Measurements from ENCODE around the gene ELL2.

DNA sequence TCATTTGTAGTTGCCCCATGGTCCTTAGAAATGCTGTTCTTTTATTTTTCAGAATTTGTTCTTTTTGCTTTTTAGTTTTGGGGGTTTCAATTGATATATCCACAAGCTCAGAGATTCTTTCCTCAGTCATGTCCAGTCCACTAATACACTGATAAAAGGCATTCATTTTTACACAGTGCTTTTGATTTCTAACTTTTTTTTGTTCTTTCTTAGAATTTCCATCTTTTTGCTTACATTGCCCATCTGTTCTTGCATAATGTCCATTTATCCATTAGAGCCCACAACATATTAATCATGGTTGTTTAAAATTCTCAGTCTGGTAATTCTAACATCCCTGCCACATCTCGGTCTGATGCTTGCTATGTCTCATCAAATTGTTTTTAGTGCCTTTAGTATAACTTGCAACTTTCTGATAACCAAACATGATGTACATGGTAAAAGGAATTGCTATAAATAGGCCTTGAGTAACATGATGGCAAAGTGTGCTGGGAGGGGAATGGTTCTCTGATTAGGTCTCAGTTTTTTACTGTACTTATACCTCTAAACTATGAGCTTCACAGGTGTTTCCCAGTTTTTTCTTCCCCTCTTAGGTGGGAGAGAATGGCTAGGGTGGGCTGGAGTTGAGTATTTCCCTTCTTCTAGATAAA, 109.9 kb downstream of the FAM172A start:
- PRO-cap: no peak
- RAMPAGE, long total RNA, 4 experiments: no peak in any of the 4 experiments

DNA sequence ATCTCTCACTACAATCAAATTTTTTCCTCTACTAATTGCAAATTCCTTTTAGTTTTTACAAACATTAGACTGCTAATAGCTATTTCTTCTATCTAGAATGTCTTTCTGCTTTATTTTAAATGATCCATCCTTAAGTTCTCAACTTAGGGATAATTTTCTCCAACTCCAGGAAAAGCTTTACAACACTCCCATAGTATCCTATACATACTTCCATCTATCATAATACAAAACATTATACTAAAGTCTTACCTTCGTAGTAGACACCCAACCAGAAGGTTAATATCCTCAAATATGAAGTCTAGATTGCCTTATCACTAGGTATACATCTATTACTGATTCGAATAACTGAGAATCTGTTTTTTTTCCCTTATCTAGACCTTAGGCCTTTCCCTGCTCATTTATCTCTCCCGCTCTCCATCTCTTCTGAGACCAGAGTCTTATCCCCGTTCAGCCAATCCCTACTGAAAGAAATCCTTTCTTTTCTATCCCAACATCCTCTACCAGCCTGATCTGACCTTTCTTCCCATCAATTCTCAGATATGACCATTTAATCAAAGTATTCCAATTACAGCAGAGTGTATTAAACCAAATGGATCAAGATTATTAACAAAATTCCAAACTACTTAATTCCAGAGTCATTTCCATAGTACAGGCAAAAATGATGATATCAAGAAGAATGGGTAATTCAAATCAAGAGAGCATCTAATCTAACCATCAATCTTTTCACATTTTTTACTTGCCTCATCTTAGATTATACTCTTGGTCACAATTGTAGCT, 15.8 kb downstream of the FAM172A start:
- PRO-cap: no peak
- RAMPAGE, long total RNA, 4 experiments: start-site peak on the minus strand in 1 of 4 experiments, centred at position 627 of the sequence, 17 reads per replicate

- PRO-cap: no peak
- RAMPAGE, long total RNA, 4 experiments: no peak in any of the 4 experiments
Observed at GRCh38 chr5:94333128-94333811, 221.8 kb upstream of the FAM172A start.

- PRO-cap: no peak
- RAMPAGE, long total RNA, 4 experiments: no peak in any of the 4 experiments
Observed at GRCh38 chr5:94575288-94575633, 43.1 kb downstream of the KIAA0825 start.

- PRO-cap: no peak
- RAMPAGE, long total RNA, 4 experiments: no peak in any of the 4 experiments
Observed at GRCh38 chr5:94870681-94871102, 252.2 kb downstream of the SLF1 start.

DNA sequence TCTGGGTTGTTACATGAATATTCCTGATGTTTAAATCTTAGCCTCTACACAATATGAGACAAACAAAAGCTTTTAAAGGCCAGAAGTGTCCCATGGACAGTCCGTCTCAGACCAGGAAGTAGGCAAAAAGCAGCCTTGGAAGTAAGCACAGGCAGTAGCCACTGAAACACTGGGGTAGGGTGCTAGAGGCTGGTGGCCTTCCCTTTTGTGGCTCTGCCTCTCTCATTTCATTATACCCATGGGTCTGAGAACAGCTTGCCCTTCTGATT, 197.4 kb downstream of the MCTP1 start:
- PRO-cap: no peak
- RAMPAGE, long total RNA, 4 experiments: no peak in any of the 4 experiments

GRCh38 chr5:95541790-95541998, 13.1 kb downstream of the SKIC3 start:
- PRO-cap: no peak
- RAMPAGE, long total RNA, 4 experiments: start-site peak on the minus strand in 1 of 4 experiments, at chr5:95541837-95541869 at its widest, 37 reads per replicate

GRCh38 chr5:95548368-95548784, 6.4 kb downstream of the SKIC3 start:
- PRO-cap: no peak
- RAMPAGE, long total RNA, 4 experiments: no peak in any of the 4 experiments

GRCh38 chr5:95647697-95648477, 1.3 kb downstream of the RFESD start:
- PRO-cap: no peak
- RAMPAGE, long total RNA, 4 experiments: no peak in any of the 4 experiments

DNA sequence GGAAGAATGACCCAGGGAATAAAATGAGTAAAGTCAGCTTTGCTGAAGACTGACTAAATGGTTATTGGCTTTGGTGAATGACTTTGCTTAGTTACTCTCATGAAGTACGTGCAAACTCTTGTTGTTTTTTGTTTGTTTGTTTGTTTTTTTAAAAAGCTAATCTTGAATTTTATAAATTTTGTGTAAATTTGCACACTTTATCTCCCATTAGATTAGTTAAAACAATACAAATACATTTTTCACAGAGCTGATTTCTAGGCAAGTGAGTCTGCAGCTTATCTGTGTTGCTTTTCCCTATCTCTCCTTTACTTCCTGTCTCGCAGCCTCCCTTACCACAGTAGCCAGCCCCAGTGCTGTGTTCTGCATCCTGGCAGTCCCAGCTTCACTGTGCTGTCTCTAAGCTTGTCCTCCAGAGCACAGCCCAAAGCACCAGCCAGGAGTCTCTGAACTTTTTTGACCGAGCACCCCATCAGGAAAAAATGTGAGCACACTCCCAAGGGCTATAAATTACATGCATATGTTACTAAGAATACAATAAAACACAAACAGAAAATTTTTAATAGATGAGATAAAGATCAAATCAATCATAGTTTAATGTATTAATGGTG, 7.6 kb upstream of the RHOBTB3 start:
- PRO-cap: no peak
- RAMPAGE, long total RNA, 4 experiments: no peak in any of the 4 experiments

DNA sequence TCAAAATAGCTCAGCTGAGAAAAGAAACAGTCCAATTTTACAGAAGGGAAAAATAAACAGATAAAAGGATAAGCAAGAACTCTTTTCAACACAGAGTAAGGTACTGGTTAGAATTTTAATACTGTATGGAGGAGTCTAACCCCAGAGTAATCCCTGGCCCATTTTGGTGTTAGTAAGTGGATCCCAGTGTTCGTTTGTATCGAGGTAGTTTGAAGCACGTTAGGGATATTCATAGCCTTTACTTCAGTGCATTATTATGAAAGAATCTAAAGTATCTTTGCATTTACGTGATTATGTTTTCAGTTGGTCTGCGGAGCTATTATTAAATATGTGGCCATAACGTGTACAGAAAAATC, 912 bp upstream of the RHOBTB3 start:
- PRO-cap: no peak
- RAMPAGE, long total RNA, 4 experiments: no peak in any of the 4 experiments

- PRO-cap: no peak
- RAMPAGE, long total RNA, 4 experiments: no peak in any of the 4 experiments
Observed at GRCh38 chr5:95807964-95809120, 14.2 kb downstream of the GLRX start.

- PRO-cap: no peak
- RAMPAGE, long total RNA, 4 experiments: no peak in any of the 4 experiments
Observed at GRCh38 chr5:95881577-95882439, 59.3 kb upstream of the GLRX start.

- PRO-cap: no peak
- RAMPAGE, long total RNA, 4 experiments: no peak in any of the 4 experiments
Observed at GRCh38 chr5:95887920-95889158, 65.8 kb upstream of the GLRX start.

DNA sequence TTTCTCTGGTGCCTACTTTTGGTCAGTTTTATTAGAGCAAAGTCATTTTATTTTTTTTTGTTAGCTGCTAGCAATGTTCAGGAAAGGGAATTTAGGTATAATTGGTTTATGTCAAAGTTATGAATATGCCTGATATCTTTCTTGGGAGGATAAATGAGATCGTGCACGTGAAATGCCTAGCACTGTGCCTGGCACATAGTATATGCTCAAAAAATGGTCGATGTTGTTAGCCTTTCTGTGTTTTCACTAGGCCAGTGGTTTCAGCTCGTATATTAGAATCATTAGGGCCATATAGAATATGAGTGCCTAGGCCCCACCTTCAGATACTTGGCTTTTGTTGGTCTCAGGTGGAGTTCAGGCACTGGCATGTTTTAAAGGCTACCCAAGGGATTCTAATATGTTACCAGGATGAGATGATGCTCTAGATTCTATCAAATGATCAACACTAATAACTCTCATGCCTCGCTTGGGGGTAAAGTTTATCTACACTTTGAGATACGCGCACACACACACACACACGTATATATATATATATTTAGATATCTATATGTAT, 56.8 kb downstream of the ELL2 start:
- PRO-cap: no peak
- RAMPAGE, long total RNA, 4 experiments: no peak in any of the 4 experiments

DNA sequence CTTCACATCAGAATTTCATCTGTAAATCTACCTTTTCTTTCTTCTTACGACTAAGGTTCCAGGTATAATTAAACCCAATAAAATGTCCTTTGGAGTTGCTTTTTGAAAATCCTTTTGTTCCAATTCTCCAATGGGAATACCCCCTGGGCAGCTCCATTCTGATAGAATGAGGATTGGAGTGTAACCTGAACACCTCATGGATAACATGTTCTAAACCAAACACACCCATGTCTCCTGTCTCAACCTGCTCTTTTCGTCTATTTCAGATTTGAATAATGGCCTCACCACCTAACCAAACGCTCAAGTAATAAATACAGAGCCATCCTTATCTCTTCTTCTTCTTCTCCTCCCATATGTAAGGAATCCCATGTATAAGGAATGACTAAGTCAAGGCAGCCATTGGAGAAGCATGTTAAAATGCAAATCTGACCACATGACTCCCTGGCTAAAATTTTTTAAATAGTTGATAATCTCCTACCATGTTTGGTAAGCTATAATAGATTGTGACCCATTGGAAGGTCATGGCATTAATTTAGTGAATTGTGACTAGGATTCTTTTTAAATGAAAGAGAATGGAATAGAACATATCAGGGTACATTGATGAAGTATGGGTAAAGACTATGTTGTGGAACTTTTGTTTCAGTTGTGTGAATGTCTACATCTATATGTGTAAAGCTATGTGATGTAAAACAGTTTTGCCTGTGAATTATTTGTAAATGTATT, 26.0 kb downstream of the ELL2 start:
- PRO-cap: no peak
- RAMPAGE, long total RNA, 4 experiments: start-site peak on the minus strand in 2 of 4 experiments, centred at positions 454 to 466 of the sequence, 24 to 34 reads per replicate

GRCh38 chr5:95961297-95961941, at the start of gene ELL2:
TSS of gene ELL2 (minus strand) at chr5:95961851.
- PRO-cap: bidirectional peak, plus-strand start at chr5:95961446, minus-strand start at chr5:95961360; bidirectional peak, plus-strand start at chr5:95962004, minus-strand start at chr5:95961841
- RAMPAGE, long total RNA, 4 experiments: start-site peak on the minus strand in 2 of 4 experiments, at chr5:95961815-95961855 at its widest, 62 to 137 reads per replicate

DNA sequence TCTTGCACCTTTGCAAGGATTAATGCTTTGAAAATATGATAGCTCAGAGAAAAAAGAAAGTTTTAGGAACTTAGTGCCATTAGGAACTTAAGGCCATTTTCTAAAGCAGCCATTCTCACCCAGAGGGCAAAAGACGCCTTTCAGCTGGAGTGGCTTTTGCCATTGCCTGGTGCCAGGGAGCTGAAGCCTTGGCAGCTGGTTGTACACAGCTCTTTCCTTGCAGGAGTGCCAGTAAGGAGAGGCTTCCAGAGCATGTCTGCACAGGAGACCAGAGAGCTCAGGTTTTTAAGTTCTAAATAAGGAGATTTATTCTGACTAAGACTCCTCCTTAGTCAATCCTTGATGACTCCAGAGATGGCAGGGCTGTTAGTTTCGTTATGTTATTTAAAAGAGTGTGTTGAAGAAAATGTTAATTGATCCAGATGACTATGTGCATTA, 151.9 kb upstream of the ELL2 start:
- PRO-cap: no peak
- RAMPAGE, long total RNA, 4 experiments: no peak in any of the 4 experiments

DNA sequence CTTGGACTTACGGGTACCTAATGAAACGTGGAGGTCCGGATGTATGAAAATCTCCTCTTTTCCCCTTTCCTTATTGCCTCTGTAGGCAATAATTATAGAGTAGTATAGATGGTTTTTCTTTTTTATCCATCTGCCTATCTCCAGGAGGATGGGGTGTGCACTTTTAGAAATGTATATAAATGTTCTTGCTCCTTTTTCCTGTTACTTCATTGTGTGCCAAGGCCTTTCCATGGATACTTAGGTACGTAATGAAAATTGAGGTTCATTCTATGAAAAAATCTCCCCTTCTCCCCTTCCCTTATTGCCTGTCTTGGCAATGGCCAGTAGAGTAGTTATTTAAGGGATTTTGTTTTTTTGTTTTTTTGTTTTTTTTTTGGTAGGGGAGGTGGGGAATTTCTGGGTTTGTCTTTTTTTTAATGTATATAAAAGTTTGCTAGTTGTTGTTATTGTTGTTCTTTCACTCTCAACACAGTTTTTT, 98.2 kb downstream of the LNPEP start:
- PRO-cap: no peak
- RAMPAGE, long total RNA, 4 experiments: no peak in any of the 4 experiments

- PRO-cap: no peak
- RAMPAGE, long total RNA, 4 experiments: no peak in any of the 4 experiments
Observed at GRCh38 chr5:98774766-98775165, 1.3 kb downstream of the RGMB start.